Measurements from ENCODE around the genes NUDT2, SIGMAR1 and CCL21.

- RRBS: no CpG with 5 or more reads among the region's 11 CpGs
These were observed 4.4 kb downstream of the NFX1 start for GRCh38 chr9:33294517-33295266.

DNA sequence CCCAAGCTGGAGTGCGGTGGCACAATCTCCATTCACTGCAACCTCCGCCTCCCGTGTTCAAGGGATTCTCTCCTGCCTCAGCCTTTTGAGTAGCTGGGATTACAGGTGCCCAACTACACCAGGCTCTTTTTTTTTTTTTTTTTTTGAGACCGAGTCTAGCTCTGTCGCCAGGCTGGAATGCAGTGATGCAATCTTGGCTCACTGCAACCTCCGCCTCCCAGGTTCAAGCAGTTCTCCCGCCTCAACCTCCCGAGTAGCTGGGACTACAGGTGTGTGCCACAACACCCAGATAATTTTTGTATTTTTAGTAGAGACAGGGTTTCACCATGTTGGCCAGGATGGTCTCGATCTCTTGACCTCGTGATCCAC is 20.0 kb downstream of the AQP7 start:
- RRBS: no CpG with 5 or more reads among the region's 10 CpGs

DNA sequence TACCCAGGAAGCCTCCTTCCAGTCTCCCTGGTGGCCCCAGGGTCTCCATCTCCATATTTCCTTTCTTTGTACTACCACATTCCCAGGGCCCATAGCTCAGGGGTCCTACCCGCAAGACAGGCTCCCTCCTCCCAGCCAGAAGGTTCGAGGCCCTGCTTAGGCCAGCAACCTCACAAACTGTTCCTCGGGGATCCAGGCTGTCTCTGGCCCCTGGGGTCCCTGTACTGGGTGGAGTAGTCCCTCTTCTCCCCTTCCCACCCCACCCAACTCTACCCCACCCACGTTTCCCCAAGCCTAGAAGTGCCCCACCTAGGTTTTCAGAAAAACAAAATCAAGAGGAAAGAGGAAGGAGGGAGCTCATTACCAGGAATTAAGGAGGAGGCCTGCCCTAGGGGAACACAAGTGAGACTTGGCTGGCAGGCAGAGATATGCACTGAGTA is 10.3 kb downstream of the AQP3 start:
- RRBS: no CpG with 5 or more reads among the region's 4 CpGs

- RRBS: no CpG with 5 or more reads among the region's 37 CpGs
These were observed 13.3 kb upstream of the ANKRD18B start for GRCh38 chr9:33510623-33511345.

DNA sequence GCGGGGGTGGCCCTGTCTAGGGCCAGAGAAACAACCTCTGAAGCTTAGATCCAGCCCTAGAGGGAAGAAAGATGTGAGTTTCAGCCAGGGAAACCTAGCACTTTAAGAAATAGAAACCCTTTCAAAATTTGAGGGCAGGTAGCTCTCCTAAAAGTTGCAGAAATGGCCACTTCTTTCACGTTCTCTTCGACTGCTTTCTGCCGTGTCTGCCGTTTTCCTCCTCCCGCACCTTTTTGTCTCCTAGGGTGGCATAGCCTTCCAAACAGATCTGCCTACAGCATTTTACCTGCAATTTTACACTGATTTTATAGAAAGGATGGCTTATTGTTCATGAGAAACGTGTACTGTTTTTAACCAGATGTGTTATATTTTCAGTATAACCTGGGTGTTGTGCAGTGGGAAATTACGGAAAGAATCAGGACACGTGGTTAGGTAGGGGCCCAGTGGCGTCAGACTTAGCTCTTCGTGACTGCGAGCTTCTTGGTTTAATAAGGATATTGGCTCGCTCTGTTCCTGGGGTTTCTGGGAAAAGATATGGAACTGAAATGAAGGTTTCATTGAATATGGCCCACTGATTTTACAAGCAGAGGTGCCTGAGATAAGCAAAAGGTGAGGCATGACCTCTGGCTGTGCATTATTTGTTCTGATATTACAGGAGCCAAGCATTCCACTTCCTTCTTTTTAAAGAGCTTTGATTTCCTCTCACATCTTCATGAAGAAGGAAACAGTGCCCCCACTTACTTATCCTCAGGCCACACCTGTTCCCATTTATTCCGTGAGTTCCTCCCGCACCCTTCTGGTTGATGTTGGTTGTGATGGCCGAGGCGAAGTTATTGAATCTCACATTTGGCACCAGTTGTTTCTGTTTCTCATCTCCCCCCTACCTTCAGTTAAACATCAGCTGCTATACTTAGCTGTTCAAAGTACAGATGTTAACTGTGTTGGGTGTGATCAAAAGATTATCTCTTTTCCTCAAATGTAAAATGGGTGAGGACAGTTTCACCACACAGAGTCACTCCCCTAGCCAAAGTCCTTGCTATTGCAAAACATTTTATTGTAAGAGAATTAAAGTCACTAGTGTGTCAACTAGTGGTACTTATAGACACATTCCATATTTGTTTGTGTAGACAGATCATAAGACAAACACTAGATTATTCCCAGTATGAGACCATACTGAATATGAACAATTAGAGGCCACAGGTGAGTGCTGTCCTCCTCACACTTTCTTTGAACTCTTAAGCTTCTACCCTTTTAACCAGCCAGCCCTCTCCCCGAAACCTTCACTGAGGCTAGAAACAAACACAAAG is 43.5 kb upstream of the PRSS3 start:
- RRBS: no CpG with 5 or more reads among the region's 18 CpGs

DNA sequence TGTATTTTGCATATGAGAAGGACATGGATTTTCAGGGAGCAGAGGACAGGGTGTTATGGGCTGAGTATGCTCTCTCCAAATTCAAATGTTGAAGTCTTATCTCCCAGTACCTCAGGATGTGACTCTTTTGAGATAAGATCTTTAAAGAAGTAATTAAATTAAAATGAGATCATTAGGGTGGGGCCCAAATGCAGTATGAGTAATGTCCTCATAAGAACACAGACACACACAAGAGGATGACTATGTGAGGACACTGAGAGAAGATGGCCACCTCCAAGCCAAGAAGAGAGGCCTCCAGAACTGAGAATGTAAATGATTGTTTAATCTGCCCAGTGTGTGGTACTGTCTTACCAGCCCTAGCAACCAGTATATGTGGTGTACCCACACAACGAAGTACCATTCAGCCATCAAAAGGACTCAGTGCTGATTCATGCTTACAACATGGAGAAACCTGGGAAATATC is 24.9 kb upstream of the PRSS3 start:
- RRBS: no CpG with 5 or more reads among the region's 1 CpG

DNA sequence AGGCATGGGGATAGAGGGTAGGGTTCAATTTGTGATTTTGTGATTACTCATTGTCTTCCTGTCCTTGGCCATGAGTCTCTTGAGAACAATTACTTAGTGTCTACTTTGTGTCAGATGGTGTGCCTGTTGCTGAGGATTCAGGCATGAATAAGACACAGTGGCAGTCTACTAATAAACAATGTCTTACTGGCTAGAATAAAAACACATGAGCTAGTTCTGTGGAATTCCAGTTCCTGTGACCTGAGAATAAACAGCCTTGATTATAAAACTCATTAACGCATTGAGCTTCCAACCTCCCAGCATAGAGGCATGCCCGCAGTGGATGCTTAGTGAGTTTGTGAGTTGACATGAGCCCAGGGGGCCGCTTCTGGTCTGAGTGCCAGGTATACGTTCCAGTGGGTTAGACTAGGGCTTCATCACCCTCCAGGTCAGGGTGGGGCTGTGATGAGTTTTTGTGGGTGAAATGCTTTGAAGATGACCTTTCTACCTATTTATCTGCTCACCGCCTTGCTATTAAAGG is 2.8 kb upstream of the UBE2R2 start:
- RRBS: no CpG with 5 or more reads among the region's 5 CpGs

GRCh38 chr9:33836927-33837552 is 20.1 kb downstream of the UBE2R2 start:
- RRBS: no CpG with 5 or more reads among the region's 4 CpGs

- RRBS: 22% methylated on average over 2 of the region's 72 CpGs
These were observed at the start of gene NUDT2 for GRCh38 chr9:34328897-34330000. NUDT2 (plus strand) TSS chr9:34329569.

DNA sequence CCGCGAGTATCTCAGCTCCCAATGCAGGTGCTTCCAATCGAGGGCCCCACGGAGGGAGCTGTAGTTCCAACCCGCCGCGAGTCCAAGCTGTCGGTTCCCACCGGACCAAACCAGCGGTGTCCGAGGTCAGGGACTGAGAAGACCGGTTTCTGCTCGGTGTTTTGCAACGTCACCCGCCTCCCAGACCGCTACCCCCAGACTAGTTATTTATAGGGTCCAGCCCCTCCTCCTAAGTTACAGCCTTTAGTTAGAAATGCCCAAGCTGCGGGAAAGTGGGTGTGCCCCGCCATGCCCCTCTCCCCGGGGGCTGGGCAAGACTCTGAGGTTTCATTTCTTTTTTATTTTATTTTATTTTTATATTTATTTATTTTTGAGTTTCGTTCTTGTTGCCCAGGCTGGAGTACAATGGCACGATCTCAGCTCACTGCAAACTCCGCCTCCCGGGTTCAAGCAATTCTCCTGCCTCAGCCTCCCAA is 765 bp upstream of the MYORG start:
- RRBS: 0% methylated on average over 4 of the region's 23 CpGs

GRCh38 chr9:34591611-34592079 is 2.1 kb upstream of the CNTFR start:
- RRBS: 1% methylated on average over 9 of the region's 39 CpGs

GRCh38 chr9:34637181-34638345 is at the start of gene SIGMAR1:
SIGMAR1 (minus strand) TSS chr9:34637787.
- RRBS: 2% methylated on average over 26 of the region's 95 CpGs

- RRBS: no CpG with 5 or more reads among the region's 2 CpGs
These were observed at the start of gene CCL21 for GRCh38 chr9:34710006-34710528. CCL21 (minus strand) TSS chr9:34710136.

DNA sequence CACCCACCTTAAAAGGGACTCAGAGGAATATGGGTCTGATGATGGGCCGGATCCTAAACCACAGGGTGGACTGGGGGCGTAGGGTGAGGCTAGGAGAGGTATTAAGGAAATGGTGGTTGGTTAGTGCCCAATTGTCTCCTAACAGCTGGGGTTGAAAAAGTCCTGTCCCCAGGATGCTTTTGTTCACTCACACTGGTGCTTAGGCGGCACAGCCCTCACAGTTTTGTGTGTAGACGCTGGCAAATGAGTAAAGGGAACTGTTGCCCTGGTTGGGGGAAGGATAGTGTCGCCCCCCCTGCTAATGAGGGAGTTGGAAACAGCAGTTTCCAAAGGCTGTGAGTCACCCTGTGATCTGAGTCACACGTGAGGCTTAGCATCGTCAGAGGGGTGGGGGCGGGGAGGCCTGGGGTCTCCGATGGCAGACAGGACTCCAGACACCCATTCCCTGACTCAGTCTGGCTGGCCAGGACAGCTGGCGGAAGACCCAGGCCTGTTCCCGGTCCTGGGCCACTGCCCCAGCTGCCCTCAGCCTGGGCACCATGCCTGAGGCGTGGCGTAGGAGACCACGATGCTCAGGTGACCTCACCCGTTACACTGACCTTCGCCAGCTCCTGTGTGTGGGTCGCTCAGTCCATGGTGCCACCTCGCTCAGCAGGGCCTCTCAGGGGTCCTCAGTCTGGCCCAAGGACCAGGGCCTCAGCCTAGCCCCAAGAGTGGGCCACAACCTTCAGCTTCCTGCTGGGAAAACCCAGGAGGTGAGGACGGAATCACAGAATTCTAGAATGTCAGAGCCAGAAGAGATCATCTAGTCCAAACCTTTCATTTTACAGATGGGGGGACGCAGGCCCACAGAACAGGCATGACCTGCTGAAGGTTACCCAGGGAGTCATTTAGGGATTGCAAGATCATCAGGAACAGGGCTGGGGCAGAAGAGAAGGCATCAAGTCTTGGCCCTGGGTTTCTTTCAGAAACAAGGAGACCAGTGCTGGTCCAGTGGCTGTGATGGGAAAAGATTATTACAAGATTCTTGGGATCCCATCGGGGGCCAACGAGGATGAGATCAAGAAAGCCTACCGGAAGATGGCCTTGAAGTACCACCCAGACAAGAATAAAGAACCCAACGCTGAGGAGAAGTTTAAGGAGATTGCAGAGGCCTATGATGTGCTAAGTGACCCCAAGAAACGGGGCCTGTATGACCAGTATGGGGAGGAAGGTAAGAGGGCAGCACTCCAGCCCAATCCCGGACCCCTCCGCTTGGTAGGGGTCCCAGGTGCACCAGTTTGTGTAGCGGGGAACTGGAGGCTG is 3.1 kb downstream of the DNAJB5 start:
- RRBS: no CpG with 5 or more reads among the region's 28 CpGs

DNA sequence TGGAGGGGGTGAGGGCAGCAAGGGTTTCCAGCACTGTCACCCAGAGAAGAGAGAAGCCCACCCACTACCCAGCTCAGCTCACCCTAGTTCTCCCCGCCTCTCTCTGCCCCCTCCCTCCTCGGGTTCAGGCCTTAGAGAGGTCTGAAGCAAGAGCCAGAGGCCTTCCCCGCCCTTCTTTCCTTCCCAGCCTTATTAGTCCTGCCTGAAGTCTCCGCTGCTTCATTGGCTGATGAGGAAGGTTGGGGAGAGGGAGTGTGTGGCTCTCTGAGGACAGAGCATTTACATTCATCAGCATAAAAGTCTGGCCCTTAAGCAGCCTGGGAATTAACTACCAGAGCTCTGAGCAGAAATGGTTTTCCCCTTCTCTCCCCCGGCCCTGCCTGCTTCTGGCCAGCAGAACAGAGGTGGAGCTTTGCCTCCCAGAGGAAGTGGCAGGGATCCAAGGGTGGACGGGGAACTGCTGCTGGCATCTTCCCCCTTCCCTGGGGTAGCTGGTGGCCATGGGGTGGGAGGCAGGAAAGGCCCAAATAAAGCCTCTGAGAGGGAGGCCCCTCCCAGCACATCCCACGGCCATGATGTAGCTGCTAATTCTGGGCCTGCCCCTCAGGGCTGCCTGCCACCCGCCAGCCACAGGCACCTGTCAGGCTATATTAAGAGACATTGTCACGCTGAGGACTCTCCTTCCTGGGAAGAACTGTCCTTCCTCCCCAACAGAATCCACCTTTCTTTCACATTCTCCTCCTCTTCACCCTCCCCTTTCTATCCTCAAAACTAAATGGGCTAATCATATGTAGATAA is 4.2 kb downstream of the DNAJB5 start:
- RRBS: no CpG with 5 or more reads among the region's 9 CpGs

DNA sequence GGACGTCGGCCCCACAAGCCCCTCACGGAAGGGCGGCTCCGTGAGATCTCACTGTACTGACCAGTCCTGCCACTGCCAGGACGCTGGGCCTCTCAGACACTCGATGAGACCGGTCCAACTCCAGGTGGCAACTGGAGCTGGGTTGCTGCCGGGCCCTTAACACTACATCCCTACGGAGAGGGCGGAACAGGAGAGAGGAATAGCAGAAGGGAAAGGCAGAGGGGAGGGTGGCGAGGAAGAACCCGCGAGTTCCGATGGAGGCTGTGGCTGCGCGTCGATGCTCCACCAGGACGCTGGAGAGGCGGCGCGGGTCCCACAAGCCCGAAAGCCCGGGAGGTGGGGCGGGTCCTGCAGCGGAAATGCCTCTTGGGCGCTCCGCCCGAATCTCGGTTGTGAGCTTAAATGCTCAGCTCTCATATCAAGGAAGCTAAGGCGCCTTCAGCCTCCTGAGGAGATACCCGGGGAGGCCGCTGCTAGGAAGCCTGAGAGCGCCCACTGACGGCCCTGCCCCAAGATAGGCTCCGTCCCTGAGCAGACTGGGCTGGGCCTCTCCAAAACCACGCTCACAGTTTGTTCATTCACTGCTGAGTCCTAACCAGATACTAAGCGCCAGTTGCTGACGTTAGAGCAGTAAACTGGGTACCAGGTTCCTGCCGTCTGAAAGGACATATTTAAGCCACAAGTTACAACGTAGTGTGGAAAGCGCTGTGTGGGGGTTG is 5.8 kb upstream of the C9orf131 start:
- RRBS: no CpG with 5 or more reads among the region's 42 CpGs

DNA sequence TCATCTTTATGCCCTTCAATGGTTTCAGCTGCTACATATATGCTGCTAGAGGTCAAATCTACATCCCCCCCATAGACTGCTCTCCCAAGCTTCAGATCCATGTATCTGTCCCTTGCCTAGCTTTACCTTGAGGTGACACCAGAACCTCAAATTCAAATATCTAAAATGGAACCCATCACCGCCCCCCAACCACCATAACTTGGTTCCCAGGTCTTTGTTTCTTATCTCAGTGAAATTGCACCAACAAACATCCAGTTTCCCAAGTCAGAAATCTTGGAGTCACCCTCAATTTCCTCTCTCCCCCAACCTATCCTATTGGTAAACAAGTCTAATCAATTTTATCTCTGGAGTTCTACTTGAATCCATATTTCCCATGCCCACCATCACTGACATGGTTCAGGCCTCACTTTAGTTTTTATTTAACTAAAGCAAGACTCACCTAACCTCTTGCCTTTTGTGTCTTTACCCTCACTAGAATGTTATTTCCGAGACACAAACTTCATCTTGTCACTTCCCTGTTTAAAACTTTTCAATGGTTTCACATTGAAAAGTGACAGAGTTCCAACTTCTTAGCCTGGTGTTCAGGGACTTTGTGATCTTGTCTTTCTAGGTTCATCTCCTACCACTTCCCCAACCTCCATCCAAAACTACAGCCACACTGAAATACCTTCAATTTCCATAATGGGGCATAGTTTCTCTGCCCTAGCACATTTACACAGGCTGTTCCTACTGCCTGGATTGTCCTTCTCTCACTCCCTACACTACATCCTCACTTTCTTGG is 2.5 kb upstream of the C9orf131 start:
- RRBS: no CpG with 5 or more reads among the region's 2 CpGs

- RRBS: no CpG with 5 or more reads among the region's 5 CpGs
These were observed 1.7 kb upstream of the C9orf131 start for GRCh38 chr9:35040147-35040914.

- RRBS: no CpG with 5 or more reads among the region's 11 CpGs
These were observed 5.8 kb downstream of the VCP start for GRCh38 chr9:35066504-35067243.

DNA sequence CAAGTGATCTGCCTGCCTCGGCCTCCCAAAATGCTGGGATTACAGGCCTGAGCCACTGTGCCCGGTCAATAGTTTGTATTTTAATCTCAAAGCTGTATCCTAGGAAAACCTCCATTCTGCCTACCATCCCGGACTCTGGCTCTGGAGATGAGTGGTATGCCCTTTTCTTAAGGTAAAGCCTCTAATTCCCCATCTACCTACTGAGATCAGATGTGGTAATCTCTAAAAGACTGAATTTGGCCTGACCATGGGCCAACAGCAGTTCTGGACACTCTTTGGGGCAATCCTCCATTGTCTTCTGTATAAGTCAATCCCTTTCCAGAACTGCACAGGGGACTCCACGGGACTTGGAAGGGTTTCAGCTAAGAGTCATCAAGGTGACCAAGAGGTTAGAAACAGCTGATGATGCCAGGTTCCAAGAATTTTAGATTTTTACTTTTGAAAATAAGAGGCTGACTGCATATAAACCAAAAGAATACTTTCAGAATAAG is 1.7 kb downstream of the VCP start:
- RRBS: no CpG with 5 or more reads among the region's 4 CpGs

Data from amniotic epithelial cell (primary cell).